ENCODE measurements around the genes TBKBP1 and PNPO.

GRCh38 chr17:46227745-46228080 lies 34.5 kb upstream of the KANSL1 start:
- PRO-cap = no peak
- RAMPAGE, long total RNA, 2 experiments = no peak in any of the 2 experiments

GRCh38 chr17:46264216-46265142 lies 30.5 kb upstream of the LRRC37A start:
- PRO-cap = no peak
- RAMPAGE, long total RNA, 2 experiments = no peak in any of the 2 experiments

DNA sequence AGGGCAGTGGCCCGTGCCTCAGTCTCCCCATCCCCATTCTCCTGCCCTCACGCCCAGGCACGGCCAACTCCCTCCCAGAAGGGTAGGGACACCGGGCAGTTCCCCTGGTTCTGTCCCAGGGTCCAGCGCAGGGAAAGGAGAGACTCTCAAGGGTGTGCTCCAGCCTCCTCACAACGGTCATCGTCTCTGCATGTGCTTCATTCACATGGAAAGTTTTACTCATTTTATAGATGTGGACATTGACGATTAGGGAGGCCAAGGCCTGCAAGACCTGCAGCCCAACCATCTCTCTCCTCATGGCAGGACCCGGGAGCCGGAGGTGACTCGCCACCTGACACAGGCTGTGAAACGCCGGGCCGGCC lies 47.9 kb downstream of the WNT3 start:
- PRO-cap = no peak
- RAMPAGE, long total RNA, 2 experiments = no peak in any of the 2 experiments

- PRO-cap = no peak
- RAMPAGE, long total RNA, 2 experiments = no peak in any of the 2 experiments
Measured at GRCh38 chr17:46772642-46773032, 45.9 kb downstream of the WNT3 start.

DNA sequence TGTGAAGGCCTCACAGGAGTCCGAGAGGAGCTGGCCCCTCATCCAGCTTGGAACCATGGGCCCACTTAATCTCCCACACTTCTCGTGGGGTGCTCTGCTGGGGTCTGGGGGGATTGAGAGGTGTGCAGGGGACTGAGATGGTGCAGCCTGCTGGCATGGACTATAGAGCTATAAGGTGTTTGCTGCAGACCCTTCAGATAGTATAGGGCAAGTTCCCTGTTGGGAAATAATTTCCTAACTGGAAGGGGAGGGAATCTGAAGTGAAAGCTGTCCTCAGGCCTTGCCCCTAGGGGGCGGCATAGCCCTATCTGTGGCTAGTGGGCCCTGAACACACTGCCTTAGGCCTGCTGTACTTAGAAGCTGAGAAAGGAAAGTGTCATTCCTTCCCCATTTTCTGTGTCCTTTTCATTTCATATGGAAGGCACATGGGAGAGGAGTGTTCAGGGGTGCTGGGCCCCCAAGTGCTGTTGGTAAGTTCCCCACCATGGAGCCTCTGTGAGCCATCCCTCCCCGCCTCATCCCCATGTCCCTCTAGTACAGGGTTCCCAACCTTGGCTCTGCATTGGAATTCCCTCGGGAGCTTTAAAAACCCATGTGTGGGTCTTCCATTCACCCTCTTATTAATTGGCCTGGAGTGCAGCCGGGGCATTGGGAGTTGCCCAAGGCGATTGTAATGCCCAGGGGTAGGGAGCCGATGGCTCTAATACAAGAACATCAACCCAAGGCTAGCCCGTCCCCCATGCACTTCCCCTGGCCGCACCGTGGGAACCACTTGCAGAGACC lies 19.6 kb downstream of the GOSR2 start:
- PRO-cap = no peak
- RAMPAGE, long total RNA, 2 experiments = no peak in any of the 2 experiments

- PRO-cap = no peak
- RAMPAGE, long total RNA, 2 experiments = no peak in any of the 2 experiments
Measured at GRCh38 chr17:46984358-46984731, 5.3 kb upstream of the RPRML start.

- PRO-cap = unidirectional peak, minus-strand start at chr17:47067519
- RAMPAGE, long total RNA, 2 experiments = start-site peak on the minus strand in 1 of 2 experiments, at chr17:47067479-47067513 at its widest, 253 reads per replicate
Measured at GRCh38 chr17:47067200-47067958, 88.3 kb upstream of the RPRML start.

- PRO-cap = no peak
- RAMPAGE, long total RNA, 2 experiments = no peak in any of the 2 experiments
Measured at GRCh38 chr17:47118946-47119906, 69.9 kb downstream of the CDC27 start.

- PRO-cap = no peak
- RAMPAGE, long total RNA, 2 experiments = no peak in any of the 2 experiments
Measured at GRCh38 chr17:47120263-47121055, 68.6 kb downstream of the CDC27 start.

DNA sequence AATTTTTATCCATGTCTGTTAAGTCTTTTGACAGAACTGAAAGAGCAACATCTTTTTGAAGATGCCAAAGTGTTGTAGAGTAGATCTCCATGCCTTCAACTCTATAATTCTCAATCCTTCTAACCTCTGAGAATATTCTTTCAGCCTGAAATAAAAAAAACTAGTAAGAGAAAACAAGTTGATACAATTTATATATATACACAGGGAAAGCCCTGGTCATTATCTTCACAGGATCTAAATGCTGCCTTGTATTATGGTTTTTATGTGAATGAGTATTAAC lies 50.4 kb downstream of the CDC27 start:
- PRO-cap = no peak
- RAMPAGE, long total RNA, 2 experiments = no peak in any of the 2 experiments

DNA sequence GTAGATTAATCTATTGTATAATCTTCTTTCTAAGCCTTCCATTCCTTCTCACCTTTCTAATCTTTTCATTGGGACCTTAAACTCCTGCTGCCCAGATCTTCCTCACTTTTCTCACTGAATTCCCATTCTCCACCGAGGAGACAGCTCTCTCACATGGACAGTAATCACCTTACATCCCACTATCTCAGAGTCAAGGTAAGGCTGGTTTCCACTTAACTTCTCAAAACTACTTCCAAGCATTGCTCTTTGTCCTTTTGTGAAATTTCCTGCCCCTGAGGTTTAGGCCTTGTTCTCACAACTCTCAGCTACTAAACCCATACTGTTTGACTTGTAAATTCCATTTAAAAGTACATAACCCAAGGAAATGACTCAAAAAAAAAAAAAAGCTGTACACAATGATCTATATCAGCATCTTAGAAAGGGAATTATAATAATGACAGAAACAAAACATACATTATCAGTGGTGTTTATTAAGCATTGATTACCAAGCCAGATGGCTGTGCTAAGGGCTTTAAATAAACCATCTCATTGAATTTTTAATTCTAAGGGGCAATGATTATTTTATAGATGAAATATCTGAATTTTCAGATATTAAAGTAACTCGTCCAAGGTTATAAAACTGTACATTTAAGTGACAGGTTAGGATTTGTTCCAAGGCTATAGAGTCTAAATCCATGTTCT lies 8.7 kb downstream of the CDC27 start:
- PRO-cap = no peak
- RAMPAGE, long total RNA, 2 experiments = no peak in any of the 2 experiments

DNA sequence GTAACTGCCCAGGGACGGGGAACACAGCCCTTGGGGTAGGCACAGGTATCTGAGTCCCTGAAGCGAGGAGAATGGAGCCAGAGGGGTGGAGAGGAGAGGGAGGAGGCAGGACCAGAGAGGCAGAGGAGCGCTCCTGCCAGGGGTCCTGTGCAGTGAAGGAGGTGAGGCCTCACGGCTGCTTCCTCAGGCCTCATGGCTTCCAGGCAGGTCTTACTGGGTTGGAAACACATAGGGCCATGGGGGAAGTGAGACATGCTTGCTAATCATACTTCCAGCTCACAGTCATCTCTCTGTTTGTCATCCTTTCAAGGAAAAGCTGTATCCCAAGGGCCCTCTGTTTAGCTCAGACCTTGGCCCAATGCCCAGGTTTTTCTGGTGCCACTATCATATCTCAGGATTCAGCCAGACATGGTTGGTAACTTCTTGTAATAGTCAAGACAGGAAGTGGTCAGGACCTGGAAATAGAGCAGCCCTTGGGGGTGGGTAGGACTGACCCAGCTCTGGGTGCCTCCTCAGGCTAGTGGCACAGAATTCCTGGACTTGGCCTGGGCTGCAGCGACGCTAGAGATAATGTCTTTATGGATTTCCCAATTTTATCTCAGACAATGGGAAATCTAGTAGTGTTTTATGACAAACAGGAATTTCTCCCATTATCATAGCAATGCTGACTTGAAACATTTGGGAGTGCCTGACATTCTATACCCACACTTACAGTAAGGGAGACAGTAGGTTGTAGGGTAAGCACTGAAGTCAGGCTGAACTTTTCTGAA lies 13.6 kb upstream of the ITGB3 start:
- PRO-cap = no peak
- RAMPAGE, long total RNA, 2 experiments = no peak in any of the 2 experiments

DNA sequence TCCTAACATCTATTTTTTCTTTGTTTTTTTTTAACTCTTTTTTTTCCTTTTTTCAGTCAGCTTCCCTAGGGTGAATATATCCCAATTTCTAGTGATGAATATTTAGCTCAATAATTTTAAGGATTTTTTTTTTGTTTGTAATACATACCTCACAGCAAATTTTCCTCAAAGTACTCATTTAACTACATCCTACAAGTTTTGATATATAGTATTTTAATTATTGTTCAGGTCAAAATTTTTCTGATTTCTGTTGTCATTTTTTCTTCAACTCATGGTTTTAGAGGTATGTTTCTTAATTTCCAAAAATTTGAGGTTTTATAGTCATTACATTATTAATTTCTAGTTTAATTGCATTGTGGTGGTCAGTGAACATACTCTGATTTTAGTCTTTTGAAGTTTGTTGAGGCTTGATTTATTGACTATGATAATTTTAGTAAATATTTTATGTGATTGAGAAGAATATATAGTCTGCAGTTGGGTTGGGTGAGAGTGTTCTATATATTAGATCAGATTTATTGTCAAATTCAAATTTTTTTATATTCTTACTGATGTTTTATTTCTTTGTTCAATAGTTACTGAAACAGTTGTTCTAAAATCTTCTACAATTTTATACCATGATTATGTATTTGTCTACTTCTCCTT lies 99.5 kb upstream of the NPEPPS start:
- PRO-cap = no peak
- RAMPAGE, long total RNA, 2 experiments = no peak in any of the 2 experiments

- PRO-cap = no peak
- RAMPAGE, long total RNA, 2 experiments = no peak in any of the 2 experiments
Measured at GRCh38 chr17:47673275-47674383, 20.3 kb upstream of the TBKBP1 start.

DNA sequence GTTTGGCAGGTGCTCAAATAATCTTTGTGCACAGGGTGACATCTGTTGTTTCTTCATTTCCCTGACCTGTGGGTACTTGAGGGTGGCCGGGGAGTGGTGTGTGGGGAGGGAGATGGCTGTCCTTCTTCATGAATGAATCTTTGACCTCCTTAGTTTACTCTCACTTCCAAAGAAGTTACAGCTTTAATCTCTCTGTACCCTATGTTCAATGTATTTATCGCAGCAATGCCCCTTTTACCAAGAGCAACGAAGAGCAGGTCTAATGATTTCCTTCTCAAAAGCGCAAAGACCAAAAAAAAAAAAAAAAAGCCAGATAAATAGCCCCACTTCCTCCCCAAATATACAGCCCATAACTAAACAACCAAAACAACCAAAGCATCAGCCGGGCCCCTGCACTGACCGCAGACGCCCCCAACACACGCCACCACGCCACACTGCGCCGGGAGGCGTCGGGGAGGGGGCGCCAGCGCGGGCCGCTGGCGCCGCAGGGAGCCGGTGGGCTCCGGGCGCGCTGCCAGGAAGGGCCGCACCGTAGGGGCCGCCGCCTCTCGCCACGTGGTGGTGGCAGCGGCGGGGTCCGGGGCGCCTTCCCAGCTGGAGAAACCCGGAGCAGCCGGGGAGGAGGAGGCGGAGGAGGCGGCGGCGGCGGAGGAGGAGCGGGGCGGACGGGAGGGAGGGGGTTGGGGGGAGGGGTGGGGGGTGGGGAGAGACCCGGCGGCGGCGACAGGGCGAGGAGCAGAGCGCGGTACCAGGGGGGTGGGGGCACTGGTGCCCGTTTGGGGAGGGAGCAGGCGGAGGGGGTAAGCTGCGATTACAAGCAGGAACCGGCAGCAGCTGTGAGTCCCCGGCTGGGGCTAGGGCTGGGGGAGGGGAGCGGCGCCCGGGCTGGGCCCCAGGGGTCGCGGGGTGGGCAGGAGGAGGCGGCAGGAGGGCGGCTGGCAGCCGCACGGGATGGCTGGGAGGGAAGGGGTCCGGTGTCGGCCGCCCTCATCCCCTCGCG lies at the start of gene TBKBP1:
TSS of gene TBKBP1 (plus strand) at position 803 of the 1,000 bp plus-strand sequence.
- PRO-cap = unidirectional peak, plus-strand start at position 706 of the sequence
- RAMPAGE, long total RNA, 2 experiments = start-site peak on the plus strand in 1 of 2 experiments, centred at position 689 of the sequence, 15 reads per replicate

DNA sequence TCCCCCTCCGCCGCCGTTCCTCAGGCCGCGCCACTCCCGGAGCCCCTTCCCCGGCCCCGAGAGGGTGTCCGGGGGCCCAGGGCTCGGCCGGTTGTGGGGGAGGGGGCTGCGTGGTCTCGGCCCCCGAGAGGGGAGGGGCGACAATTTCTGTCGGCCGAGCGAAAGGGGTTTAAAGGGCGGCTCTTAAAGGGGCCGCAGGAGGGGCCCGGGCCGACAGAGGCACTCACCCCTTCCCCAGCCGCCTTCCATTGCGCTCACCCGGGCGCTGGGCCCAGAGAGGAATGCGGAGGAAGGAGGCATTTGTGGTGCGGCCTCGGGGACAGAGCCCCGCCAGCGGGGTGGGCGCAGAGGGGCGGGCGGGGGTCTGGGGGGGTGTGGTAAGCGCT lies 391 bp downstream of the TBKBP1 start:
- PRO-cap = no peak
- RAMPAGE, long total RNA, 2 experiments = no peak in any of the 2 experiments

GRCh38 chr17:47810176-47811075 lies 11.2 kb downstream of the OSBPL7 start:
- PRO-cap = no peak
- RAMPAGE, long total RNA, 2 experiments = no peak in any of the 2 experiments

DNA sequence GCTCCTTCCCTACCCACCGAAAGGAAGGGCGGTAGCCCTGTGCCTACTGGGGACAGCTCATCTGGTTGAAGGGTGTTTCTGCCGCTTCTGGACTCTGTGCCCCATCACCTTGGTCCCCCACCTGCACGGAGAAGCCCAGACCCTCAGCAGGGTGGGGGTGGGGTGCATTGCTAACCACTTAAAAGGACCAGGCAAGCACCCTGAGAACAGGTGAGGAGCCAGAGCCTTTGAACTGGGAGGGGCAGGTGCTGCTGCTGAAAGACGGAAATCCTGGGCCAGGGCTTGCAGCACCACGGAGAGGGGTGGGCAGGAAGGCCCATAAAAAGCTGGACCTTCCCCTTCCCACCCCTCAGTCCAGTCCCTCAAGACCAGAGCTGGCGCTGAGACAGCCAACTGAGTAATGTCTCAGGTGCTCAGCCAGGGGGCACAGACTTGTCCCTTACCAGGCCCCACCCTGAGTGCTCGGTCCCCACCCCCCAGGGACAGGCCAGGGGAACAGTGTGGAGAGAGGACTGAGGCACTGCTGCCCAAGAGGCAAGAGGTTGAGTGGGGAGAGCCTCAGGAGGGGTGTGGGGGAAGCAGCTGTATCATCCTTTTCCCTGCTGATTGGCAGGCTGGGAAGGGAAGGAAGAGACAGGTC lies 11.0 kb upstream of the SP2 start:
- PRO-cap = no peak
- RAMPAGE, long total RNA, 2 experiments = no peak in any of the 2 experiments

DNA sequence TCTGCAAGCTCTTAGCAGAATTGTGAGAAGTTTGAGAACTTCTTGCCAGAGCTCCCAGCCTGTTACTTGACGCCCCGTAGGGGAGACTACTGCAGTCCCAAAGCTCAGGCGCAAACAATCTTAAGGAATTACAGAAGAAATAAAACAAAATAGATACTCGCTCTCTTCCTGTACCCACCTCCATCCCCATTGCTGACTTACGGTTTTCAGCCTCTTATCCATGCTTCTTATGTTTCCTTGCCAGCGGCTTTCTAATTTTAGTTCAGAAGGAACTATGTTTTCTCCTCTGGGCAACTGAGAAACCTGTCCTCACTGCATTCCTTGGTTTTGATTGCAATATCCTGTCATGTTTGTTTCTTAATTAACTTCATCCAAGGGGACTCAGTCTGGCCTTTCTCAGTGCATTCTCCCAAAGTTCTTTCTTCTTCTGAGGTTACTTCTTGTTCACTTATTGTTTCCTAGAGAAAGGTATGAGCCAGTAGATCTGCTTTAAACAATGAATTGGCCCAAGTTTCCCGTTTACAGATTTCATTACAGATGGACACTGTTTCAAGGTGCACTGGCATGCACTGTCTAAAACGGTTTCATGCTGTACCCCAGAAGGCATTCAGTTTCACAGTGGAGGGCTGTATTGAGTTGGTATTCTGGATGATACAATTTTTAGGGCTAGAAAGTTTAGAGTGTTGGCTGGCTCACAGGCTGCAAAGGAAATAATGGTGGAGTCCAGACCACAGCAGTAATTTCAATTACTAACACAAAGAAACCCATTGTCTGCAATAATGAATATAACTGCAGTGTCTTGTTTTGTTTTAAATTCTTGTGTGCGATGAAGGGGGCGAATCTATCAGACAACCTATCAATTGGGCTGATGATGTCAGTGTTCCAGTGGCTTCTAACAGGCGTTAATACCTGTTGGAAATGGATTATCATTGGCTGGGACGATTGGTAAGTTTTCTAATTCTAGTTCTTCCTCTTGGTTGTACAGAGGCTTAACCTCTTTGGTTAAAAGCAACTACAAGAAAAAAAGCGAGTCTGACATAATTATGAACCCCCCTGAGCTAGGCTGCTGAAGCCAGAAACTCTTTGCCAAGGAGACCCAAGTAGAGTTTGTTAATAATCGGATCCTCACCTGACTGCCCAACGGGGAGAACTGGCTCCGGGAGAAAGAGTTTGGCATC lies 1.3 kb downstream of the SP2 start:
- PRO-cap = no peak
- RAMPAGE, long total RNA, 2 experiments = no peak in any of the 2 experiments

- PRO-cap = bidirectional peak, plus-strand start at chr17:47941625, minus-strand start at chr17:47941404
- RAMPAGE, long total RNA, 2 experiments = start-site peak on the plus strand in 2 of 2 experiments, at chr17:47941577-47941702 at its widest, 67 to 153 reads per replicate; start-site peak on the minus strand in 2 of 2 experiments, at chr17:47941384-47941392 at its widest, 34 to 66 reads per replicate
Measured at GRCh38 chr17:47941179-47941881, at the start of gene PNPO. Gene PNPO (plus strand): TSS chr17:47941571.

Data from breast epithelium (tissue), 2 donors.